Epithelial cell of esophagus (primary cell): ENCODE data around the genes CREB3L4, JTB and AQP10.

GRCh38 chr1:153880725-153881405 lies 41.9 kb downstream of the GATAD2B start:
- RRBS = no CpG with 5 or more reads among the region's 7 CpGs

GRCh38 chr1:153944957-153945722 lies 1.4 kb downstream of the DENND4B start:
- RRBS = 80% methylated on average over 2 of the region's 14 CpGs

DNA sequence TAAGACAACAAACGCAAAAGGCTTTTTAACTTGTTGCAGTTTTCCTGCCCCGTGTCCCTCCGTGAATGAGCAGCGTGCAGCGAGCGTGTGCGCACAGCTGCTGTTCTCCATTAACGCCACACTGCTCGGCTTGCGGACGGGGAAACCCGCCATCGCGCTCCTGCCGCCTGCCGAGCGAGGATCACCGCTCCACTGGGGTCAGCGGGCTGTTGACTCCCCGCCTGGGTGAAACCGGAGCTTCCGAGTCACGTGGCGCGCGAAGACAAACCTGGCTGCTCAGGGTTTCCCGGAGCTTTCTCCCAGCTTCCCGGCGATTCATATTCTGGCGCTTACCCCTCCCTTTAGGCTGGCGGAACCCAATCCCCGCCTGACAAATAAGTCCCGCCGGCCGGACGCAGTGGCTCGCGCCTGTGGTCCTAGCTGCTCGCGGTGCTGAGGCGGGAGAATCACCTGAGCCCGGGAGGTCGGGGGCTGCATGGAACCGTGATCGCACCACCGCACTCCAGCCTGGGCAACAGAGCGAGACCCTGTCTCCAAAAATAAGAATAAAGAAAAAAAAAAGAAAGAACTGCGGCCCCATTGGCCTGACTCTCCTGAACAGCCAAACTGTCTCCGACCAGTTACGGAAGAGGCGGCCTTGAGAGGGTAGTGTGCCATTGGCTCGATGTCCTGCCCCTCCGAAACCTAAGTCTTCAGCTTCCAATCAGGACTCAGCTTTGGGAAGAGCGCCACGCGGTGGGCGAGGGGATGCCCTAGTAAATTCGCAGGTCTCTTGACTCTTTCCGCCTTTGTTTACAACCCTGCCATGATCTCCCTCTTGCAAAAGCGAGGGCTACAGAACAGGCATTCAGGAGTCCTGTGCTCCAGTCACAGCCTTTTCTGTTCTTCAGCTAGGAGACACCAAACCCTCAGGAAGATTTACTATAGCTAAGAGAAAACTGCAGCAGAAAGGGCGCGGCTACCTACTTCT lies at the start of gene CREB3L4:
CREB3L4 (plus strand) TSS at position 785 of the 970 bp plus-strand sequence.
- RRBS = 2% methylated on average over 13 of the region's 62 CpGs

GRCh38 chr1:153977545-153978229 lies at the start of gene JTB:
Gene JTB (minus strand): TSS chr1:153977674.
- RRBS = no CpG with 5 or more reads among the region's 50 CpGs

- RRBS = no CpG with 5 or more reads among the region's 3 CpGs
Observed at GRCh38 chr1:154180000-154180702, 11.7 kb downstream of the TPM3 start.

- RRBS = no CpG with 5 or more reads among the region's 8 CpGs
Observed at GRCh38 chr1:154320608-154321315, at the start of gene AQP10. Gene AQP10 (plus strand): TSS chr1:154321093.

- RRBS = no CpG with 5 or more reads among the region's 24 CpGs
Observed at GRCh38 chr1:154343574-154344574, 18.5 kb downstream of the ATP8B2 start.

DNA sequence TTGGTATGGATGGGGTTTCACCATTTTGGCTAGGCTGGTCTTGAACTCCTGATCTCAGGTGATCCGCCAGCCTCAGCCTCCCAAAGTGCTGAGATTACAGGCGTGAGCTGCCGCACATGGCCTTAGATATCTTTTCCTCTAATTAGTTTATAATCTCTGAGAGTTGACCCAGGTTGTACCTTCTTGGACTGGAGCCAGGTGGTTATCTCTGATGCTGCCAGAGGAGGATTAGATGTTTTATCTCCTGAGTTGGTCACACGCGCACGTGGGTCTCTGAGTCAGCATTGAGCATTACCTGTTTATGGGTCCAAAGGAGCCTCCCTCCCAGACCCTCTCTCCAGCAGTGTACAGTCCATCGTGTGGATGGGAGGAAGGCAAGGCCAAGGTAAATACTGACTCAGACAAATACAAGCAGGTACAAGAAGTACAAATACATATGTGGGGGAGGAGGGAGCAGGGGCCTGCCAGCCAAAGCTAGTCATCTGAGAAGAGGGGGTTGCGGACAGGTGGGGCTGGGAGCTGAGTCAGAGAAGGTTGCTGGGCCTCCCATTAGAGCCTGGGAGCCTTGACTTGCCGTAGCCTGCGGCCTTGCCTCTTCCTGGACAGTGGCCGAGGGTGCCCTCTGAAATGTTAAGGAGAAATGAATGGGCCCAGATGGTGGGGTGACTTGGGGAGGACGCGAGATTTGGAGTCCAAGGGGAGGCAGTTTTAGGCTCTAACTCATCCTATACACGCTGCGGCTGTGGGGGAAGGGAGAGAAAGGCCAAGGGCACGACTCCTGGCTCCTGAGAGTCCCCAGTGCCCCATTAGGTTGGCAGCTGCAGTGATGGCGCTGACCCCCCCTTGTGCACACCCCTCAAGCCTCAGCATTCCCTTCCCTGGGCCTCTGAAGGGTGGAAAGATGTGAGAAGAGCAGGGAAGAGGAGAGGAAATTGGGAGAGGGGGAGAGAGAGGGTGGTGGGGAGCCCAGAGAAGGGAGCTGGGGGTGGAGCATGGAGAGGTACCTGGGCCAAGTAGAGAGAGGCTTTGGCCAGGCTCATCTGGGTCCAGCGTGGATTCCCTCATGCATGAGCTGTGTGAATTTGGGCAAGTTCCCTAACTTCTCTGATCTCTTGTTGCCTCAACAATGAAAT lies 13.3 kb downstream of the IL6R start:
- RRBS = no CpG with 5 or more reads among the region's 18 CpGs

GRCh38 chr1:154496831-154497325 lies 5.1 kb upstream of the TDRD10 start:
- RRBS = no CpG with 5 or more reads among the region's 3 CpGs

- RRBS = no CpG with 5 or more reads among the region's 17 CpGs
Observed at GRCh38 chr1:154552769-154553758, 5.4 kb downstream of the UBE2Q1 start.

- RRBS = no CpG with 5 or more reads among the region's 3 CpGs
Observed at GRCh38 chr1:154555350-154555639, 3.2 kb downstream of the UBE2Q1 start.

GRCh38 chr1:154627819-154628326 lies 19.9 kb upstream of the ADAR start:
- RRBS = no CpG with 5 or more reads among the region's 25 CpGs

GRCh38 chr1:154751605-154752263 lies 118.3 kb downstream of the KCNN3 start:
- RRBS = no CpG with 5 or more reads among the region's 7 CpGs

DNA sequence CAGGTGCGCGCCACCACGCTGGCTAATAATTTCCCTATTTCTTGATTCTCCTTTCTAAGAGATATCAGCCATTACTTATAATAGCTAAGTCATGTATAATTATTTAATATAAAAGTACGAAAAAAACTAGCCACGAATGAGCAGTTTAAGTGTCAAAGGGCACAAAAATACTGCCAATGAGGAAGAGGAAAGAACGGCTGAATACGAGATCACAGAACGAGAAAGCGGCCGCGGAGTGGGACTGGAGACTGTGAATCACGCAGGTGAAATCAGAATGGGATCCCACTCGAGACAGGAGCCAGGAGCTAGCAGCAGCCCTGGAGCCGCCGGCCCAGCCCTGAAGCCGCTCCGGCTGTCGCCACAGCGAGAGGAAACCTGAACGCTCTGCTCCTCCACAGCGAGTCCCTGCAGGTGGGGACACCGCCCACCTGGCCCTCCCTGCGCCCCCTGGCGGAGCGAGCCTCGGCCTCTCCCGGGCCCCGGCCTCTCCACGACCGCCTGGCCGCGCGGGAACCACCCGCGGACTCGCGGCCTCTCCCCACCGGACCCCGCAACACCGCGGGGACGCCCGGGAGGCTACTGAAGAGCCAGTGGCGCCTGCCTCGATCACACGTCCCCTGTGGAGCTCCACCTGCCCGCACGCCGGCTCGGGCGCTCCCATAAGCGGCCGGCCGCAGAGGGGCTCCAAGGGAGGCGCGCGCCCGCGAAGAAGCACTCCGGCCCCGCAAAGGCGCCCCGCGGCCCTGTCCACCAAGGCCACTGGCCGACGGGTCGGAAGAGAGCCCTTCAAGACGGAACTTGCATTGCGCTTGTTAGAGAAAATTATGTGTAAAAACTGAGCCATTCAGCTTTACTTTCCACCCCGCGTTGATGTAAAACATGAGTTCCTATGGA lies 109.7 kb downstream of the KCNN3 start:
- RRBS = 4% methylated on average over 26 of the region's 71 CpGs

DNA sequence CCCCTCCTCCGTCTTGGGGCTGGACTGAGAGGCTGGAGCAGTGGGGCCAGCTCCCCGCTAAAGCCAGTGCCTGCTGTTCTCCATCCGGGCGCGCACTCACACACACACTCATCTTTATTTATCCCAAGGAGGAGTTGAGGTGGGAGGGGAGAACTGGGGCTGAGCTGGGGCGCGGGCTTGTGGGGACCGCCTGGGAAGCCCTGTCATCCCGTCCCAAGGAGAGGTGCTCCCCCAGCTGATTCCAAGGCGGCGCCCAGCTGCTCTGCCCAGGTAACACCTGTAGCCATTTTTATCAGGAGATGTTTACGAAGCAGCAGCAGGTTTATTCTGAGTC lies 2.1 kb downstream of the KCNN3 start:
- RRBS = no CpG with 5 or more reads among the region's 12 CpGs

- RRBS = no CpG with 5 or more reads among the region's 4 CpGs
Observed at GRCh38 chr1:154993679-154994237, 372 bp downstream of the LENEP start.

DNA sequence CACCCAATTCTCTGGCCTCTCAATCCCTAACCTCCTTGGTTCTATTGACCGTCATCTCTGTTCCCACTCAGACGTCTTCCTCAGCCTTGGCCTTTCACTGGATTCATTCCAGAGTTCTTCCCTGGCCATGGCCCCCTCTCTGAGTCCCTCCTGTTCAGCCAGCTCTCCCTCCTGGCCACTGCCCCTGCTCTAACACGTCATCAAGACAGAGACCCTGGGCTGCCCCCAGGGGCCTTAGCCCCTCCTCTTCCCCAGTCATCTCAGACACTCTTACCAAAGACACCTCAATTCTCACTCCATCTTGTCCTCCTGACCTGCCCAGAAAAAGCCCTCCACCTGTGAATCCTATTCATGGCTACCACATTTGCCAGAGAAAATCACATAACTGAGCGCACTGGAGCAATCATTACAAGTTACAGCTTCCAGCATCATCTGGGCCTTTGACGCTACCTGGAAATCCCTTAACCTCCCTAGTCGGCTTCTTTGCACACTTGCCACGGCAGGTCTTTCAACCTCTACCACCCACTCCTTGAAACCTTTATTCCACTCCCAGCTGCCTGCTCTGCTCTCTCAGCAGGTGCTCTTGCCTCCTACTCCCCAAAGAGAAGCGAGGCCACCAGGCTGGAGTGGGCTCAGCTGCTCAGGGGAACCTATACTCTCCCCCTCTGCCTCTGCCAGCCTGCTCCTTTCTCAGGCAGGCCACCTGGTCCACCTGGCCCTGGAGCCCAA lies 14.0 kb downstream of the DCST2 start:
- RRBS = no CpG with 5 or more reads among the region's 8 CpGs

- RRBS = 4% methylated on average over 19 of the region's 69 CpGs
Observed at GRCh38 chr1:155081560-155082357, 3.1 kb downstream of the EFNA3 start.

- RRBS = no CpG with 5 or more reads among the region's 8 CpGs
Observed at GRCh38 chr1:155105580-155106296, 21.9 kb upstream of the EFNA1 start.

DNA sequence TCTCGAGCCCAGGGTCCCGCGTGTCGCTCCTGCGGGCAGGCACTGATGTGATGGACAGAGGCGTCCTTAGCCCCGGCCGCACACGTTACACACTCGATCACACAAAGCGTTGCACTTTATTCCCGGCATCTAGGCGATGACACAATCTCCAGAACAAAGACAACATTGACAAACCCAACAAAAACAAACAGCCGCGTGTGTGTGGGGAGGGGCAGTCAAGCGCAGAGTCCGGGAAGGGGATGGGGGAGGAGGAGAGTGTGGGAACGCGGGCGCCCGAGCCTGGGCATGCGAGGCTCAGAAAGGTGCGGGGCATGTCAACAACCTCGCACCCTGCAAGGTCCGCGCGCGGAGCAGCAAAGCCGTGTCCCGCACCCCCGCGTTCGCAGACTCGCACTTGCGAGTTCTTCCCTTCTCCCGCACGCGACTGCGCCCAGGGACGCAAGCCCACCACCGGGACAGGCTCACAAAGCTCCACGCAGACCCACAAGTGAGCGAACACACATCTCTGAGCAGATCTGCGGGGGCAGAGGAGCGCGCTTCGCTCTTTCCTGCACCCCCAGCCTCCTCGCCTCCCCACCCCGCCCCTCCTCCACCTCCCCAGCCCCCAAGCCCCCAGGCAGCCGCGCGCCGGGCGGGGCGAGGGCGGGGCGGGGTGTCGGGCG lies 370 bp upstream of the EFNA1 start:
- RRBS = 2% methylated on average over 7 of the region's 59 CpGs